M059J (cell line): ENCODE data around the genes PAGE3, FOXR2, RRAGB and KLF8.

DNA sequence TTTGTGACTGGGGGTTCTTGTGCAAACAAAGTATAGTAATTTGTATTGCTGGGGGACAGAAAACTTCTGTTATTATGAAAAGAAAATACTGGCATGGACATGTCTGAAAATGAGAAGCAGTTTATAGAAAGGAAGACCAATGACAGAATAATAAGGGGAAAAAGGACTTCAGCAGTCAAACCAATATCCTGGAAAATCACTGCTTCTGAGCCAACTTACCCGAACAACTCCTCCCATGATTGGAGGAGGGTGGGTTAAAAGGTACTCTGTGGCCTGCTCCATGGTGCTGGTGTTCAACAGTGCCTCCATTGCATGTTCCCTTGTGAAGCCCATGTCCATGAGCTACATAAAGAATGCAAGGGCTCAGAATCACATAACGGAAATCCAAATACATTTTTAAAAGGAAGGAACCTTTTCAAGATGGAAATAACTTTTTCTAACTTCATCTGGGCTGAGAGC is 95.7 kb downstream of the HUWE1 start:
- RAMPAGE, long total RNA = no peak

GRCh38 chrX:53716385-53716817 is 29.9 kb upstream of the HUWE1 start:
- RAMPAGE, long total RNA = no peak

DNA sequence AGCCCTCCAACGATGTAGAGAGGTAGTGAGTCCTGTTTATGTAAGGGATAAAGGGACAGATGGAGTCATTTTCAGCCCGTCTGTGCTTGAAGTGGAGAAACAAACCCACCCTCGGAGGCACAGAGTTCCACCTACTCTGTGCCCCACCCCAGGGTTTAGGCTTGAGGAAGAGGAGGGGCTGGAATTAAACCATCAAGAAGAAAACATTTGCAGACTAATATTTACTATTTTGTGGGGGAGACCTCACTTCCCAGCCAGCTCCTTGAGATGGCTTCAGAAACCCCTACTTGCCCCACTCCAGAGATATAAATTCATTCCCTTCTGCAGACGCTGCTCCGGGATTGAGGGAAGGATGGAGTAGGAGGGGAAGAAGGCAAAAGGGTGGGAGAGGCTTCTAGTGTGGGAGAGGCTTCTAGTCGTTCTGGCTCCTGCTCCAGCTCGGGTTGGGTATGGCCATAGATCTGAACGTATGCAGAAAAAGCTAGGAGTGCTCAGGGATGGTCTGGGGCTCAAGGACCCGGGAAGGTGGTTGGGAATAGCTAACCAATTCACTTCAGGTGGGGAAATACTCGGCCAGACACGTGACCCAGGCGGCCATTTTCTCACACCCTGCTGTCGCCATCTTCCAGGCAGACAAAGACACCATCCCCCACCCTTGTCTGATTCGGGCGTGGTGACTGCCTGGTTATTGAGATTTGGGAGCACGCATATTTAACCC is 632 bp upstream of the GNL3L start:
- RAMPAGE, long total RNA = no peak

DNA sequence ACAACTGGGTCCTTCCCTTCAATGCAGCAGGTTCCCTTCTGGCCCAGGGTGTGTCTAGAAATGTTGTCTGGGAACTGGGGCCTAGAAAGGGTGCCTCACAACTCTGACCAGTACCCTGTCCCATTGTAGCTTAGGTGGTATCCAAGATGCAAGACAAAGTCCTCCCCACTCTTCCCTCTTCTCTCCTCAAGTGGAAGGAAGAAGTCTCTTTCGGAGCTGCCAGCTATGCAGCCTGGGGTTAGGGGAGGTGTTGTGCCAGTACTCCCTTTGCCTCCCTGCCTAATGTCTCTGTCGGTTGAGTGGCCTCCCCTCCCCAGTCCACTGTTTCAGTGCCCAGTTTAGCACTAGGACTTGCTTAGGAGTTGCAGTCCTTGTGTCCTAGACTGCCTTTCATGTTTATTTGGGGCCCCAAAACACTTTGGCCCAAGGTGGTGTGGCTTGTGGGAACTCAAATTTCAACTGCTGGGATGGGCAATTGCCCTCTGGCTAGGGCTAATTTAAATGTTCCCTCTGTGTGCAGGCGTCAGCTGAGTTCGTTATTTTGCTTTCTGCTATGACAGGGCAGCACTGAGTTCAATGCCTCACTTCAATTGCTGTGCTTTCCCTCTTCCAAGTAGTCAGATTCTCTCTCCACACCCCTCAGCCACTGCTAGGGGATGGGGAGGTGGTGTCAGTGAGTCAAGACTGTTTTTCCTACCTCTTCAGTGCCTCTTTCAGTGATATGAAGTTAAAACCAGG is 51.3 kb downstream of the ITIH6 start:
- RAMPAGE, long total RNA = no peak

DNA sequence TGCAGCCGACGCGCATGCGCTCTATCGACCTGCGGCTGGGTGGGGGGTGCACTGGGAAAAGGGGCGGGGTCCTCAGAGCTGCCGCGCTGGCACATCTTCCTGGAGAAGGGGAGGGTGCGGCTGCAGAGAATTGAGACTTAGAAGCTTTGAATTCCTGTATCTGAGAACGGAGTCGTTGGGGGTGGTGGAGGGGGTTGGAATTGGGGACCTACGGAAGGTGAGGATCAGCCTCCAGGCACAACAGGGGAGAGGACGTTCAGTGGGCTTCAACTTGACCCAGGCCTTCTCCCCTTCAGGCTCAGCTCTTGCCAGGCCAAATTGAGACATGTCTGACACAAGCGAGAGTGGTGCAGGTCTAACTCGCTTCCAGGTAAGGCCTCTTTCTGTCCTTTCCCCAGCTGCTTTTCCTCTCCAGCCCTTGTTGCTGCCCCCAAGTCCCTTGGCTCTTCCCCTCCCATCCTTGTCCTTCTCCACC is 1.5 kb downstream of the MAGED2 start:
- RAMPAGE, long total RNA = no peak

- RAMPAGE, long total RNA = no peak
These were observed at the start of gene PAGE3 for GRCh38 chrX:55264667-55265144. TSS of gene PAGE3 (minus strand) at chrX:55264916.

GRCh38 chrX:55623096-55623564 is at the start of gene FOXR2:
TSS of gene FOXR2 (plus strand) at chrX:55623400.
- RAMPAGE, long total RNA = no peak

GRCh38 chrX:55717268-55717998 is at the start of gene RRAGB:
TSS of gene RRAGB (plus strand) at chrX:55717749.
- RAMPAGE, long total RNA = start-site peak on the plus strand at chrX:55717725-55717786, 42 and 38 reads in 2 replicates

DNA sequence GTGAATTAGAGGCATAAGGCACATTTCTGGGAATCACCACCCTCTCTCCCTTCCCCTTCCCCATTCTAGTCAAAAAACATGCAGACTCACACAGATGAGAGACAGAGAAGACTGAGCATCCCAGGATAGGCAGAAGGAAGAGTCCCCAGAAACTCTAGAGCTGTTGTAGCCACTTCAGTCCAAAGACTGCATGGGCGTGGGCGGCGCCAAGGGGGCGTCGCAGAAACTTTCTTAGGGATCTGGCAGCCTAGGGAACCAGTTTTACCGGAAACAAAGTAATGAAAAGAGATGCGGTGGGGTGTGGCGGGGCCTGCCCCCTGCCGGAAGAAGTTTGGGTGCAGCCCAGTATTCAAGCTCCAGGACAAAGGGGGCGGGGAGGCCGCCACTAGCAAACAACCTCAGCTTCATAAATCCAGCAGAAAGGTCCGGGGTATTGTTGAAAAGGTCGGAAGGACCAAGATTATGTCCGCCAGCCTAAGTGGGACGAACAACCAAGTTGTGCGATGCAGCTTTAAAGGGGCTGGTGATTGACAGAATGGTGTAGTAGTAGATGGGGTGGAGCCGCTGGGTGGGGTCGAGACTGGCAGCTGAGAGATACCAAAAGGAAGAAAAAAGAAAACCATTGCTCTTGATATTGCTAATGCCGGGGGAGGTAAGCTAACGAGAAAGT is 190.5 kb downstream of the RRAGB start:
- RAMPAGE, long total RNA = no peak

DNA sequence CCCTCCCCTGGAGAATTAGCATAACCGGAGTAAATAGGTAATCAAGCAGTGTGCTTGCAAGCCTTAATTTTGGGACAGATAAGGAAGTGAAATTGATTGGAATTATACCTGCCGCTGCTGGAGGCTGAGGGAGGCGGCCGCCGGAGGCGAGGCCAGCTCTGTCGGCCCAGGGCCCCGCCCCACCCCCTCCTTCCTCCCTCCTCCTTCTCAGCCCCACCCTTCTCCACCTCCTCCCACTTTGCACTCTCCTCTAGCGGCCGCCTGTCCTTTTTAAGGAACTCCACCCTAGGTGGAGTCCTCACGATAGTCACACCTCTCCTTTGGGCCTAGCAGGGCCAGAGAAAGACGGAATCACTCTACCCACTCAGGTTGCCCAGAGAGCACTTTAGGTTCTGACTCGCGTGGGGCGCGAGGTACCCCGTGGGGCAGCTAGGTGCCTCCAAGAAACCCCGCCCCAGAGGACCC is at the start of gene KLF8:
Gene KLF8, plus strand, starts transcription at position 236 of the 465 bp plus-strand sequence.
- RAMPAGE, long total RNA = no peak

- RAMPAGE, long total RNA = no peak
These were observed 153.3 kb downstream of the KLF8 start for GRCh38 chrX:56385422-56385871.

GRCh38 chrX:56729919-56730453 is 943 bp downstream of the NBDY start:
- RAMPAGE, long total RNA = no peak

DNA sequence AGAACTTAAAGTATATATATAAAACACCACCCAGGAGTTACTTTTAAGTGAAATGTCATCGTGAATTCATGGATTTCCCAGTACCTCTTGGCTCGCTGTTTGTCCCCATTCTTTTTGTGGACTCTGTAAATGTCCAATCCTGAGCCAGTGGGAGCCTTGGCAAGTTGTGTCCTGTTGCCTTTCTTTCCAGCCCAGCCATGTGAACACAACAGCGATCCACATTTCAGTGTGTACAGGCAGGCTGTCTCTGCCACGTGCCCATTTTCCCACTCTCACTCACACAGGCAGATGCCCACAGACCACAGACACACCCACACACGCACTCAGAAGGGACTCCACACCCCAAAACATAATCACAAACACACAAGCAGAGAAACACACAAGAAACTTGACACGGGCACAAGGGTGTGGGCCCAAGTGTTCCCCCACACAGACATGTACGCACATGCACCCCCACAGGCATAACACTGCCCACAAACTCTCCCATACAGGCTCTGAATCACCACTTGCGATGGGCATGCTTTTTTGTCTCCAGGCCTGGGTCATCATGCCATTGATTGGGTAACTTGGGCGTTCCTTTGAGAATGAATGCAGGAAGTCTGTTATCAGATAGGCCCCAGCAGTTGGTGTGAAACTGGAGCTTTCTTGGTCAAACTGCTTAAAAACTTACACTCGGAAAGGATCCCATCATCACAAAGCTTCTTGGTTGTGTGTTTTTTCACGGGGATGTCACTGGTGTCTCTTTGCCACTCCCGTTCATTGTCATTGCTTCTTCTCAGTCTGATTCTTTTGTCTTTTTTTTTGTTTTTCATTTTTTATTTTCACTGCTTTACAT is 84.3 kb downstream of the NBDY start:
- RAMPAGE, long total RNA = no peak

DNA sequence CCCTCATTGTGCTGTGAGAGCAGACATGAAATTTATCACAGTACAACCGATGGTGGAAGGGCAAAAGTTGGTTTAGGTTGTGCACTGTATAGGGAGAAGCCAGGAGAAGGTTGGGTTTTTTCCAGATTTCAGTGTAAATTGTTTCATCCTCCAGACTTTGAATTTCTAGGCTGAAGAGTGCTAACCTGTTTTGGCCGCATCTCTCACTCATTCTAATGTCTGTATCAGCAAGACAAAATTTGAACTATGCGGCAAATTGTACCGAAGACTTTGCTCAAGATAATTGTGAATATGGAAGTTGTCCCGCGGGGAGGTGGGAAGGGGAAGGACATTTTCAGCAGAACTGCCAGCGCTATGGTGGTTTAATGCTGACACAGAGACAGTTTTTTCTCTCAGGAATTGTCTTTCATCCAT is 639 bp upstream of the ZXDB start:
- RAMPAGE, long total RNA = no peak

GRCh38 chrX:64055112-64055385 is 150.5 kb downstream of the AMER1 start:
- RAMPAGE, long total RNA = no peak

DNA sequence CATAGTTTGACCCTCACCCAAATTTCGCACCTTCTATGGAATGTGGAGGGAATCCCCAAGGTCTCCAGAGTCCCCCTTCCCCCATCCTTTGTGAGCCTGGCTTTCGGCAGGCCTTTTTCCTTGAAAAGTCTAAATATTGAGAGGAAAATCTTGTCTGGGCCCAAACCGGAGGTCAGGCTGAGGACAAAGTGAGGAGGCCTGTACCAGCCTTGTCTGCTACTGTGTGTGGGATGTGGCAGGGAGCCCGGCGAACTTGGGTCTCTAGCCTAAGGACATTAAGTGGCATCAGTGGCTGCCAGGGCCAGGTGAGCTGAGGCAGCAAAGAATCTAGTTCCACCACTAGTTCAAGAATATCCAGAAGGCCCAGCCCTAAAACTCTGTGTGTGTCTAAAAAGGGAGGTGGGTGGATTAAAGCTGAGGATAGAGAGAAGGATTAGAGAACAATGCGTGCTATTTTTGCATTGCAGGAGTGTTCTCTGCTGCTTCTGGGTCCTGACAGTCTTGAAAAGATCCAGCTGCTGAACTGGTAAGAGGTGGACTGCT is 1.1 kb upstream of the AMER1 start:
- RAMPAGE, long total RNA = no peak

- RAMPAGE, long total RNA = no peak
These were observed 162.3 kb downstream of the ZC3H12B start for GRCh38 chrX:65196822-65197497.

GRCh38 chrX:65225184-65226174 is 190.9 kb downstream of the ZC3H12B start:
- RAMPAGE, long total RNA = no peak

- RAMPAGE, long total RNA = no peak
These were observed 20.0 kb downstream of the LAS1L start for GRCh38 chrX:65514503-65515028.

GRCh38 chrX:65529427-65529985 is 5.1 kb downstream of the LAS1L start:
- RAMPAGE, long total RNA = no peak